SP-49 (cell line): ENCODE measurements around a stretch of chr2.

DNA sequence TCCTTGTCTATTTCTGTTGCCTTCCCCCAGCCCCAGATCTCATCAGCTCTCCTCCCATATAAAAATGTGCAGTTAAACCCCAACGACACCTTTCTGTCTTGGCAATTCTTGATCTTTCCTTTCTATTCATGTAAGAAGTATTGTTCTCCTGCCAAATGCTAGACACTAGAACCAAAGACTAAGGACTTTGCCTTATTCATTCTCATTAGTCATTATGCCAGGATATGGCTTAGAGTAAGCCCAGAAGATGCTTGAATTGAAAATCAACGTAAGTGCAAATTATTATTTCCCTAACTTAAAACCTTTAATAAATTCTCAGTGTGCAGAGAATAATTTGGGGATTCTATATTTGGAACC, 474 bp downstream of the CRIPT start:
- PRO-cap, result no peak

DNA sequence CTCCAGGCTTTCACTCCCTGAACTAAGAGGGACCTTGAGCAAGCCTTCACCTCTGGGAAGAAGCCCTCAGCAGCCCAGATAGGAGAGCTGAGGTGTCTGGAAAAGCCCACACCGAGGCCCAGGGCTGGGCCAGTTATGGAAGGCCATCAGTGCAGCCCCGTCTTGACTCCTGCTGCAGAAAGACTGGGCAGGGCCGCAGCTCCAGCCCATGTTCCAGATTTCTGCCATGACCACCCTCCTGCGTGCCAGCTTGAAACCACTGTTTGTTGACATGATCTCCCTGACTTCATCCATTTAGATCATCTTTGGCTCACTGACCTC, 36.3 kb downstream of the CRIPT start:
- PRO-cap, result no peak

DNA sequence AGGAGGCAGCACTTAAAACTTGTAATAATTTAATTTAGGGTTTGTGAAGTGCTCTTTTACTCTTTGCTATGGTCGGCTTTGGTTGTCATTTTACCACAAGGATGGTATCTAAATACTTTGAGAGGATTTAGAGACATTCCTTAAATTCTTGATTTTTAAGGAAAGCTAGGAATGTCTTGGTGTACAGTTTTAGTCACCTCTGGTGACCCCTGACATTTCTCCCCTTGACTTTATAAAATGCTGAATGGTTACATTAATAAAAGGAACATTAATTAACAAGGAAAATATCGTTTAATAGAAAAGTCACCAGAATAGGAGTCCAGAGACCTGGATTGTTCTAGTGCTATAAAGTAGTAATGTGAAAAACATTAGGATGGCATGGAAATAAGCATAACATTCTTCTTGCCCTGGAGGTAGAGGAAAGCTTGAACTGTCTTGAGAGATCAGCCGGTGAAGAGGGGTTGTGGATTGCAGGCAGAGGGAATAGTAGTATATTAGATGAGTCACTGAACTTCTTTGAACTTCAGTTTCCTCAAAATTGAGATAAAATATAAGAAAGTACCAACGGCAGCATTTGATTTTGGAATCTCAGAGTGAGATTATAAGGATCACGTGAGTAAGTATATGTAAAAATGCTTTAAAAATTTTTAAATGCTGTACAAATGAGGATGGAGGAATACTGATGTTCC, 7.4 kb downstream of the SOCS5 start:
- PRO-cap, result no peak

GRCh38 chr2:46737881-46738373, 38.8 kb downstream of the SOCS5 start:
- PRO-cap, result no peak

- PRO-cap, result no peak
These were observed 2.2 kb downstream of the MCFD2 start for GRCh38 chr2:46913467-46913843.

GRCh38 chr2:46978545-46979284, 37.7 kb downstream of the TTC7A start:
- PRO-cap, result no peak

- PRO-cap, result bidirectional peak, plus-strand start at chr2:46983416, minus-strand start at chr2:46983337
These were observed 42.1 kb downstream of the TTC7A start for GRCh38 chr2:46983103-46983627.

DNA sequence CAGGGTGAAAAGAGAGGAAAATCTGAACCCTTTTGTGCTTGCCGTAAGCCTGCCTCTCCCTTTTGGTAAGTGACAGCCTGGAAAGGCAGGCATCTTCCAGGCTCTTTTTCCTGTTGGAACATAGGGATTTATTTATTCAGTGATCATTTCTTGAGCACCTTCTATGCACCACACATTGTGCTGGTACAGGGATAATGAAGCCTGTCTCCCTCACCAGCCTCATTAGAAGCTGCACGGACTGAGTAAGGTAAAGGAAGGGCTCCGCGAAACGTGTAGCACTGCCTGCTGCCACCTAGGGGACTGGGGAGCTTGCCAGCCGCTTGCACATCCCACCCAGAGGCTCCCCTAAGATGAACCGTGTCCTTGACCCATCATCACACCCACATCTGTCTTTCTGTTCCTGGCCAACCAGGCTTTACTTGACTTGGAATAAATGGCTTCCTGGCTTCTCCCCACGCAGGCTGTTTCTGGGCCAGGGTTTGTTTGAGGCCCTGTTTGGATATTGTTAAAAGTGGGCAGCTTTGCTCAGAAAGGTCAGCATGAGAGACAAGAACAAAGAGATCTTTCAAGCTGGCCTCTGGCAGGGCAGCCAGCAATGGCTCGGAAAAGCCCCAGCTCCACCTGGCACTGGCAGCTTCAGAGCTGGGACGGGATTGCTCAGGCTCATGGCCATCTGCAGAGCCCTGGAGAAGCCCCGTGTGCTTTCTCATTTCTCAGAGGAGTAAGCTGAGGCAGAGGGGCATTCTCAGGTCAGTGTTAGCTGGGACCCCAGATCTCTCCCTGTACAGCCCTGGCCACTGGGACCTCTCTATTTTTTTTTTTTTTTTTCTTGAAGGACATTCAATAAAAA, 48.0 kb downstream of the TTC7A start:
- PRO-cap, result no peak

DNA sequence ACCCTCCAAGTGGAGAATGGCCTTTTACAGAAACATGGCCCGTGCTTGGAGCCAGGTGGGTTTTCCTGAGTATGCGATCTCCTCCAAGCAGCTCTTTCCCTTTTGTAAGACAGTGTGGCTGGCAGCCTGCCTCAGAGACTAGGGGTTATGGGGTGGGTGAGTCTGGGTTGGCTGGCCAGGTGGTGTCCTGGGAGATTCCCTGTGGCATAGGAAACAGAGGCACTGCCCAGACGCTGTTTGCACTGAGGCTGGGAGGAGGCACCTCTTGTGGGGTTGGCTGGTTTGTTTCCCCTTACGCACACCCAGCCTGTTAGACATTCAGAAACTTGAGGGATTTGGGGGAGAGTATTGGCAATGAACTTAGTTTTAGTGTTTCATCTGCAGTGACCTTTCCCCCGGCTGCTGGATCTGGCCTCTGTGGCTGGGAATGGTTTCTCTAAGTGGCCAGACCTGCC, 56.9 kb downstream of the TTC7A start:
- PRO-cap, result no peak

GRCh38 chr2:47007042-47007828, 66.2 kb downstream of the TTC7A start:
- PRO-cap, result no peak

- PRO-cap, result no peak
These were observed 75.3 kb downstream of the TTC7A start for GRCh38 chr2:47016241-47016870.

DNA sequence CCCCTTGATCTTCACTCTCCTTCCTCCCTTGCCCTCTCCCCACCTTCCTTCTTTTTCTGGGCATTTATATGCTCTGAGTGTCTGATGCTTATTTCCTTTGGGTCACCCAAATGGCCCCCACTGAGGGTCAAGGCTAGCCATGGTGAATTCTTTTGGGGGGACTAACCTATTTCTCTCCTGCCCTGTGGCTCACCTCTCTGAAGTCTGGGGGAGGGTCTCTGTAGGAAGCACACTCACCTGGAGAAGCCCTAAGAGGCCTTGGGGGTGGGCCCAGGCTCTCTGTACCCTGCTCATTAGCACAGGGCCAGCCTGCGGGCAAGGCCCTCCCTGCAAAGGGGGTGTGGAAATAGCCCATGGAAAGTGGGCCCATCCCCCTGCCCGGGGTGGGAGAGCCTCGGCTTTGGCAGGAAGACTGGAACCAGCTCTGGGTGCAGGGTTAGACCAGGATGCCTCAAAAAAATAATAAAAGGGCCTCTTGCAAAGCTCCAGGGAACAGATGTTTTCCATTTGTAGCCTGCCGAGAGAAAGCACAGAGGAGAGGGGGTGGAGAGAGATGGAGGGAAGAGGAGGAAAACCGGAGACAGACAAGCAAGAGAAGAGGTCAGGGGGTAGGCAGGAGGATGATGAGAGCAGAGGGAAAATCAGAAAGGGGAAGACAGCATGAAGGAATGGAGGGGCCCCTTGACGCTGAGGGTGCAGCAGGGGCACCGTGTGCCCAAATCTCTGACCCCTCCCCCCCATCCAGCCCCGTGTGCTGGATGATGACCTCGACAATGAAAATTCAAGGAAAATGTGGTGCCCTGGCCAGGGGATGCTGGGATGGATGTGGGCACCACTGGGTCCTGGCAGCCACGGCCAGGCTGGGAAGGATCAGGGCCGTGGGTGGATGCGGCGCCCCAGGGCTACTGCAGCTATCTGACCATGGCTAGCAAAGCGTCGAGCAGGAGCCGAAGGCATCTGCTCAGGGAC, 98.6 kb downstream of the STPG4 start:
- PRO-cap, result no peak

DNA sequence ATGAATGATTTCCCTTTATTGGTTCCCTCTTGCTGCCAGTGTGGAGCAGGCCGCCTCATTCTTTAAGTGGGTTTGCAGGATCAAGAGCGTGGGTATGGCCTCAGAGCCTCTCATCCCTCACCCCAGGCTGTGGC, 89.0 kb downstream of the STPG4 start:
- PRO-cap, result no peak

DNA sequence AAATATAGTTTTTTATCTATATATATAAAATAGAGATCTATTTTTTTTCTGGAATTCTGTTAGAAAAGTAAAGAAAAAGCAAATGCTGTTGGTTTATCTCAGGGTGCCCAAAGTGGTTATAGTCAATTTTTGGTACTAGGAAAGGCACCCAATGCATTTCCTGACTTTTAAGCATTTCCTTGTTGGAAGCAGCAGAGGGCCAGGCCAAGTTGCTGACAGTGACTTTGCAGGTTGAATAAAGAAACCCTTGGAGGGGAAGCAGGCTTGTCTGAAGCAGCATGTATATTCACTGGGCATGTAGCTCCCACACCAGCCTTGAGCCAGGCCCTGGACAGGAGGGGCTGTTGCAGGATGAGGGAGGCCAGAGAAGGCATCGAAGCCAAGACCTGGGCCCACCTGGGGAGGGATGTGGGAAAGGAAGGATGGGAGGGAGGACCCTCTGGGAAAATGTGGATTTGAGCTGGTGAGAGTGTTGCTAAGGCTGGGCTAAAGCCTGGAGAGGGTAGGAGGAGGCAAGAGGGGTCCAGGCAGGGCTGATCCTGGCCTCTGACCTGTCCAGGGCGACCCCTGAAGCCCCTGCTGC, 79.7 kb downstream of the STPG4 start:
- PRO-cap, result no peak

GRCh38 chr2:47088376-47088963, 66.6 kb downstream of the STPG4 start:
- PRO-cap, result no peak

- PRO-cap, result no peak
These were observed 34.0 kb upstream of the EPCAM start for GRCh38 chr2:47334819-47335727.

GRCh38 chr2:47359901-47360774, 9.0 kb upstream of the EPCAM start:
- PRO-cap, result no peak

DNA sequence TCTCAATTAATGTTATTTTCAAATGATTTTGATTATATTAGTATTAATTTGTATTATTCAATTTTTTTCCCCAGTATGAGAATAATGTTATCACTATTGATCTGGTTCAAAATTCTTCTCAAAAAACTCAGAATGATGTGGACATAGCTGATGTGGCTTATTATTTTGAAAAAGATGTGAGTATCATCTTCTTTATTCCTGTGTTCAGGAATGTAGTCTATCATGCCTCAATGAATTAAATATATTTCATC, 9.7 kb downstream of the EPCAM start:
- PRO-cap, result no peak

DNA sequence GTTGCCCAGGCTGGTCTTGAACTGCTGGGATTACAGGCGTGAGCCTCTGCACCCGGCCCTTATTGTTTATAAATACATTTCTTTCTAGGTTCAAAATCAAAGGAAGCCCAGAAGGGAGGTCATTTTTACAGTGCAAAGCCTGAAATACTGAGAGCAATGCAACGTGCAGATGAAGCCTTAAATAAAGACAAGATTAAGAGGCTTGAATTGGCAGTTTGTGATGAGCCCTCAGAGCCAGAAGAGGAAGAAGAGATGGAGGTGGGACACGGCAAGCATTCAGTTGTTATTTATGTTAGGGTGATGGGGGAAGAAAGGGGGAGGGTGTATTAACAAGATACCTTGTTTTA, 12.8 kb downstream of the MSH6 start:
- PRO-cap, result no peak

- PRO-cap, result no peak
These were observed 56.4 kb downstream of the MSH6 start for GRCh38 chr2:47839311-47839852.